ENCODE measurements around the genes WNT16 and FSCN3.

DNA sequence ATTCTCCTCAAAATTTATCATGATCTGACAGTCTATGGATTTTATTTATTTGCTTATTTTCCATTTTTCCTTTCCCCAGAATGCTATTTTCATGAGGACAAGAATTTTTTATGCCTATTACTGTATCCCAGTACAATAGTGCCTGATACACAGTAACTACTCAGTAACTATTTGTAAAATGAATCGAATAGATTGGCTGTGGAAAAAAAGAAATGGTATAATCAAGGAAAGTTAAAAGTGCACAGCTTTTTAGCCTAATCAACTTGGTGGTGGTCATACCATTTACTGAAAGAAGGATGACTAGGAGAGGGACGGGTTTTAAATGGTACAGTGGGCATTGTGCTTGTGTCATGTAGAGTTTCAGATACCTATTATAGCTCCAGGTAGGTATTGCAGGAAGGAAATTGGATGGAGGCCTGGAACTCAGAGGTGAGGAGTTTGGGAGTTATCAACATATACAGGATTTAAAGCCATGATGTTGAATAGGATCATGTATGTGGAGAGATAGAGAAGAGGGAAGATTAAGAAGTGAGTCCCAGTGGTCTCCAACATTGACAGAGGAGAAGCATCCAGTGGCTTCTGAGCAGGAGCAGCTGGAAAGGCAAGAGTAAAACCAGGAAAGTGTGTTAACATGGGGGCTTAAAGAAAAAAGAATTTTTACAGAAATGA, 166.6 kb downstream of the WNT2 start:
- PRO-cap: no peak

DNA sequence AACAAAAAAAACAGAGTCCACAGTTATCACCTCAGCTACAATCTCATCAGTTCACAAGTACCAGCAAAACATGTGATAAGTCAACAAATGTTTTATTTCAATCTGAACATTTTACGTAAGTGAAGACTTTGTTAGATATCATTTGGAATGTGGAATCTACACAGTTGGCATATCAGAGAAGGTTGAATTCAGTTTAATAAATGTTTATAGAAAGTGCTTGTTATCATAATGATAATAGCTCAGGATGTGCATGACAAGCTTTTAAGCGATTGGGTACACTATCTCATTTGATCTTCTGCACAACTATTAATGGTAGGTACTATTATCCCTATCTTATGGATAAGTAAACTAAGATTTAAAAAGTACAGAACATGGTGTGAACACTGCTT, 52.3 kb downstream of the CFTR start:
- PRO-cap: no peak

DNA sequence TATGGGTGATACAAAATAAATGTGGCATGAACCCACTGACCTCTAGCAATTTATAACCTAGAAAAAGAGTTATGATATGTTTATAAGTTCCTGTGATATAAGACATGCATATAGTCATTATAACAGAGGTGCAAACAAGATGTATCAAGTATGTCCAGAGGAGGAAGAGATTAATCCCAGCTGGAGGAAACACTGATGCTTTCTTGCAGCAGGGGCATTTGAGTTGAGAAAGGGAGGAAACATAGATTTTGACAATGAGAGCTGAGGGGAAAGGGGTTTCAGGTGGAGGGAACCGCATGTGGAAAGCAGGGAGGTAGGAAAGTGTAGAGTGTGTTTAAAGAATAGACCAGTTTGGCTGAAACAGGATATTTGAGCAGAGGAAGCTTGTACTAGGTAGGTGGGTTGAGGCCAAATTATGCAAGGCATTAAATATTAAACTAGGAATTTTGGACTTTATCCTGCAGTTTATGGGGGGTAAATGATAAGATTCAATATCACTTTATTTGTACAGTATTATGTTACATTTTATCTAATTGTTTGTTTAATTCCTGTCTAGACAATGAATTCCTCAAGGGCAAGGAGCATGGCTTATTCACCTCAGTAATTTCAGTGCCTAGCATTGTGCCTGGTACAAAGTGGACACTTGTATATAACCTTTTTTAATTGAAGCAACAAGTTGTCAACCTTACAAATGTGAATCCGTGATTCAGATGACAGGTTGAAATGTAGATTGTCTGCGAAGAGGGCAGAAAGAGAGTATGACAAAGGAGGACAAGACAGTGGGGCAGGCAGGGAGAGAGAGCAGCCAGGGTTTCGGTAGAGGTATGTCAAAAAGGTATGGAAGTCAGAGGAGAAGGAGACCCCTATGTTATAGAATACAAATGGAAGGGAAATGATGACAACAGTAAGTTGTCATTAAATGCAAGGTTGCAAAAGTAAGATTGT, 125.9 kb downstream of the CFTR start:
- PRO-cap: no peak

- PRO-cap: no peak
These were observed 126.5 kb upstream of the CTTNBP2 start for GRCh38 chr7:117999739-118000068.

GRCh38 chr7:119472391-119472699, 800.6 kb upstream of the KCND2 start:
- PRO-cap: no peak

- PRO-cap: no peak
These were observed 559.4 kb upstream of the KCND2 start for GRCh38 chr7:119713352-119714184.

DNA sequence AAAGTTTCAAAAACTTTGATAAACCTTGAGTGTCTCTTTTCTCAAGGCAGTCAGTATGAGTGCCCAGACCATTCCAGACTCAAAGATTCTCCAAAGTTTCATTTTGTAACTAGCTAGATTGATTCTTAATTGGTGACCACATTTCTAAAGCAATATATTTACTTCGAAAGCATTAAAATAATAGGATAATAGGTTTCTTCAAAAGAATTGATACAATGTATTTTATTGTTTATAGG, 1.6 kb downstream of the CPED1 start:
- PRO-cap: no peak

- PRO-cap: no peak
These were observed 39.5 kb downstream of the CPED1 start for GRCh38 chr7:121027707-121028760.

GRCh38 chr7:121137926-121138956, 149.7 kb downstream of the CPED1 start:
- PRO-cap: no peak

GRCh38 chr7:121328545-121329170, at the start of gene WNT16:
WNT16 (plus strand) TSS chr7:121329000.
- PRO-cap: no peak

DNA sequence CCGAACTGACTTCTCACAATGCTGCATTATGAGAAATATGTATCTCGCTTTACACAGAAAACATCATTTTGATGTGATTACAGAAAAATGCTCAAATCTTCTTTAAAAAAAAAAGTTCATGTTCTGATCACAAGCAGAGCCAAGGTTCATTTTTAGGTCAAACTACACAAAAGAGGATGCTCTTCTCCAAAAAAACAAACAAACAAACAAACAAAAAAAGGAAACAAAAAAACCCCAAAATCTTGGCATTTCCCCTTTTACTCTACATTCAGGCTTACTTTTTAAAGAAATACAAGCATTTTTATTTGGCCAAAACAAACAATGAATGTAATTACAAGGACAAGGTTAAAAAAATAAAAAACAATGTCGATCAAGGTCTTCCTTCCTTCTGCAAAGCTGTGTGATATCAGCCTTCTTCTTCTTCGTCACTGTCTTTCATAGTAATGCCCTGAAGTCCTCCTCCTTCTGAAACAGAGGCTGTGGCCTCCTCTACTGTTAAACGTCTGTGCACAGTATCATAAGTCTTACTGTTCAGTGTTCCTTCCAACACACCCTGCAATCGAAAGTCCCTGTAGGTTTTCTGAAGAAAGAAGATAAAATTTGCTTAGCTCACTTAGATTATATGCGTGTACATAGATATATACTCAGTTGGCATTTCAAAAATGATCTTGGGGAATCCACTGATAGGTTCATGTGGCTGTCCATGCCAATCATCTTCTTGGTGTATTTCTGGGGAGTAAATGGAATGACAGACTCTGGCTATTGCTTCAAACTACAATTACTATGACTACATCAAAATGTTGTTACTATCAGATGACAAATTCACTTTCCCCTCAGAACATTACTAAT, 15.4 kb upstream of the FEZF1 start:
- PRO-cap: no peak

DNA sequence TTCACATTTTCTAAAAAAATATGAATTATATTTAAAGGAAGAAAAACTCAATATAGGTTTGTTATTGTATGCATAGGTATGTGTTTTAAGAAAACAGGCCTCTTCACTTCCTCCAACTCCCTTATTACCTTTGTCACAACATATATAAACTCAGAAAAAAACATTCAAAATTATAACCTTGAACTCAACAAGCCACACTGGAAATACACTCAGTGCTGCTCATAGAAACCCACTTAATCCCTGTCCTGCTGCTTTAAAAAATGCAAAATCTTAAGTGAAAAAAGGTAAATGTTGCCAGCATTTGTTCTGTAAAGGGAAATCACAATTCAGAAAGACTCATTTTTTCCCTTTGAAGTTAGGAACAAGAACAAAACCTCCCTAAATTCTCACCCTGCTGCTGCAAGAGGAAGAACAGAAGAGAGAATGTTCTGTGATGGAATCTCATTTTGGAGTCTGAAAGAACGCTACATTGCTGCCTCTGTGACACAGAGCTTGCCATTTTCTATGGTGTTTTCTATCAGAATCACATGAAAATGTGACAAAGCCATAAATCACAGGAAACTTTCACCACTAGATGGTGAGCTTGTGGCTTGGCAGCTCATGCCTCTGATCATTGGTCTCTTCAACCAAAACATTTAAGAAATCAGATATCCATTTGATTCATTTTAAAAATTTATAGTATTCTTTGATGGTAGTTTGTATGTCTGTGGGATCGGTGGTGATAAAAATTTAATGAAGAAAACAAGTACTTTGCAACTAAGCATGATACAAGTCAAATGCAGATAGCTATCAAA, 83.1 kb downstream of the CADPS2 start:
- PRO-cap: no peak

- PRO-cap: no peak
These were observed 6.9 kb upstream of the ASB15 start for GRCh38 chr7:123594669-123595165.

DNA sequence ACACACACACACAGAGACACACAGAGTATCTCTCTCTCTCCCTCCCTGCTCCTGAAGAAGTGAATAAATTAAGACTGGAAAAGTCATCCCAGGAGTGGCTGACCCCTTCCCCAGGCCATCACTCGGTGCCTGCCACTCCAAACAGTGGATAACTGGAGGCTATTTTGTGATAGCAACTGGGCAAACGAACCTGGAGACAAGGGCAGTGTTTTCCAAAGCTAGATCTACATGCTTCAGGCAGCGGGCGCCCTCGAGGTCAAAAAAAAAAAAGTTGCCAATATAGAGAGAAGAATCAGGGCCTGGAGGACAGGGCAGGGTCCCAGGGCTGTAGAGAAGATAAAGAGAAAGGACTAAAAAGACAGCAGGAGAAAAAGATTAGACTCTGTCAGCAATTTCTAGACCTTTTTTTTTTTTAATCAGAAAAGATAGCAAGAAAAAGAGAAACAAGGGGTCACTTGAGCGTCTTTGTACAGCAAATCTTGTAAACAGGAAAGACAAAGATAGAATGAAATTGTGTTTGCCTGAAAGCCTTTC, 4.7 kb downstream of the LMOD2 start:
- PRO-cap: no peak

- PRO-cap: no peak
These were observed 1.5 kb upstream of the WASL start for GRCh38 chr7:123750256-123750657.

DNA sequence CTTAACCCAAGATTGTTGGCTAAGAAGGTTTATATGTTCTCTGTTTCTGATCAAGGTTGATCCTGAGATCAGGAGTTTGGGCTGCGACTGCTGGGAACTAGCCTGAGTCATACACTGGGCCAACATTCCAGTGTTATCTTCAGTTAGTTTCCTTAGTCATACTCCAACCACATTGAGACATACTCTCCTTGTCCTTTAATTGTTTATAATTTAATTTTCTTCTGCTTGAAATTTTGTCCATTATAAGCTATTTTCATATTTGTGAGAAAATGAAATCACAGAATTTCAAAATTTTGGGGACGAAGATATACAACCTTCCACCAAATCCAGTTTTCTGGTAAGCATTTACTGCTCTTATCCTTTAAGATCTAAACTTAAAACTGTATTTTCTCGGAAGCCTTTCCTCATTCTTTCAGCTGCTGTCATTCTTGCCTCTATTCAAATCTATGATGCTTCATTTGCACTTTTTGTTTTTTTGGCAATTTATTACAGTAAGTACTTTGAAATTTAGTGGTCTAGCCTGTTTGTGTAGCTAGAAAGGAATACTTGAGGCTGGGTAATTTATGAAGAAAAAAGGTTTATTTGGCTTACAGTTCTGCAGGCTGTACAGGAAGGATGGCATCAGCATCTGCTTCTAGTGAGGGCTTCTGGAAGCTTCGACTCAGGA, 63.4 kb upstream of the POT1 start:
- PRO-cap: bidirectional peak, plus-strand start at position 155 of the sequence, minus-strand start at position 64 of the sequence

- PRO-cap: no peak
These were observed 634.4 kb upstream of the POT1 start for GRCh38 chr7:125563859-125564629.

DNA sequence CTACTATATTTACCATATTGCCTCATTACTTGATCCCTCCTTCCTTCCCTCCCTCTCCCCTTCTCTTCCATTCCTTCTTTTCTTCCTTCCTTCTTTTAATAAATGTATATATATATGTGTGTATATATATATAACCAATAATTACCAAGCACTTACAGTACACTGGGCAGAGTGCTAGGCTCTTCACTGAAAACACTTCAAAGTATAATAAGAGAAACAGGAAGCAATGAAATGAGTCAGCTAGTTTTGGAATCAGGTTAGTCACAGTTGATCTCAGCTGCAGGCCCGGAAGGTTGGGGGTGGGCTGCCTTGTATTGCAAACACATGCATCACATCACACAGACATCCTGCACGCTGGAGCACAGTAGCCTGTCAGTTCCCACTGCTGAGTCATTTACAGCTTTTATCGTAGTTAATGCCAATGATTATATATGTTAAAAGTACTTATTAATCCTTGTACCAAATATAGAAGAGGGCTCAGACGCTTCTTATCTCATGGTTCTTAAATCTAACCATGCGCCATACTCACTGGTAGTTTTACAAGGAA, 551.7 kb downstream of the GRM8 start:
- PRO-cap: bidirectional peak, plus-strand start at position 341 of the sequence, minus-strand start at position 206 of the sequence

DNA sequence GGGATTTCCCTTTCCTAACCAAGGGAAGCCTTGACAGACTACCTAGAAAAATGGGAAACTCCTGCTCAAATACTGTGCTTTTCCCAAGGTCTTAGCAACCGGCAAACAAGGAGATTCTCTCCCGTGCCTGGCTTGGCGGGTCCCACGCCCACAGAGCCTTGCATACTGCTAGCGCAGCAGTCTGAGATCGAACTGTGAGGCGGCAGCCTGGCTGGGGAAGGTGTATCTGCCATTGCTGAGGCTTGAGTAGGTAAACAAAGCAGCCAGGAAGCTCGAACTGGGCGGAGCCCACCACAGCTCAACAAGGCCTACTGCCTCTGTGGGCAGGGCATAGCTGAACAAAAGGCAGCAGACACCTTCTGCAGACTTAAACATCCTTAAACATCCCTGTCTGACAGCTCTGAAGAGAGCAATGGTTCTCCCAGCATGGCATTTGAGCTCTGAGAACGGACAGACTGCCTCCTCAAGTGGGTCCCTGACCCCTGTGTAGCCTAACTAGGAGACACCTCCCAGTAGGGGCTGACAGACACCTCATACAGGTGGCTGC, 58.7 kb upstream of the ZNF800 start:
- PRO-cap: no peak

DNA sequence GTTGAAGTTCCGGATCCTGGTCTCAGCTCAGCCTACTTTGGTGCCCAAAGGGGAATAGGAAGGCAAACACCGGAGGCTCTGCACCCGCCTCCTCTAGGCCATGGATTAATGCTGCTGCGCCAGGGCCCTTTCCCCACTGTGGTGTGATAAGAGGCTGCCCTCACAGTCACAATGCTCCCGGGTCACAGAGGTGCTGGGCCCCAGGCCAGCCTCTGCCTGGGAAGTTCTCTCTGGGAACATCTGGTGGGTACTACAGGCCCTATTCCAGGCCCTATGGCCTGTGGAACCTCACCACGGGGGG, at the start of gene FSCN3:
Gene FSCN3, plus strand, starts transcription at position 227 of the 301 bp plus-strand sequence.
- PRO-cap: no peak

Measured in Calu3 (cell line).